ENCODE data around the gene PLSCR4.

DNA sequence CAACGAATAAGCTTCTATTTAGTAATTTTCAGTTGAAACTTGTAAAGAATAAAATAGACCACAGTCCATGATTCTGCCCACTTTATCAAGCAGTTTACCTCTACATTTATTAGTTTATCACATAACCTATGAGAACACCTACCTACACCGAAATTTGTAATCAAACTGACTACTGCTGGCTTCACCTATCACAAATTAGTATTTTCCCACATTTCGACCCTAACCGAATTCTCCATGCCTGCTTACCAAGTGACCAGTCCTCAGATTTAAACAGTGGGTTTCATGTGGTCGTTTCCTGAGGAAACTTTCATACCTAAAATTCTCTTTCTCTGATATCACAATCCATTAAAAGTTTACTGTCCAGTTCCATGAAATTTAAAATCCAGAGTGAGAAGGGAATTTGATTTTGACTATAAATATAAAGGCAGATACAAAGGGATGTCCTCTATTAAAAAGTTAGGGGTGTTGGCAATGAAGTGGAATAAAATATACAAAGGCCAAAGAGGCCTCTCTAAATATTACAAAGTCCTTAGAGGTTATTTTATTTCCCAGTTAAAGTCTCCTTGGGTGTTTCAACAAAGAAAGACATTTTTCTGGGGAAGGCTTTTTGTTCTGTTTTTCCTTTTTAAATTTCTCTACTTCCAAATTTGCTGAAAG is 1.9 kb downstream of the PLOD2 start:
- PRO-cap = no peak
- RRBS = no CpG with 5 or more reads among the region's 5 CpGs

DNA sequence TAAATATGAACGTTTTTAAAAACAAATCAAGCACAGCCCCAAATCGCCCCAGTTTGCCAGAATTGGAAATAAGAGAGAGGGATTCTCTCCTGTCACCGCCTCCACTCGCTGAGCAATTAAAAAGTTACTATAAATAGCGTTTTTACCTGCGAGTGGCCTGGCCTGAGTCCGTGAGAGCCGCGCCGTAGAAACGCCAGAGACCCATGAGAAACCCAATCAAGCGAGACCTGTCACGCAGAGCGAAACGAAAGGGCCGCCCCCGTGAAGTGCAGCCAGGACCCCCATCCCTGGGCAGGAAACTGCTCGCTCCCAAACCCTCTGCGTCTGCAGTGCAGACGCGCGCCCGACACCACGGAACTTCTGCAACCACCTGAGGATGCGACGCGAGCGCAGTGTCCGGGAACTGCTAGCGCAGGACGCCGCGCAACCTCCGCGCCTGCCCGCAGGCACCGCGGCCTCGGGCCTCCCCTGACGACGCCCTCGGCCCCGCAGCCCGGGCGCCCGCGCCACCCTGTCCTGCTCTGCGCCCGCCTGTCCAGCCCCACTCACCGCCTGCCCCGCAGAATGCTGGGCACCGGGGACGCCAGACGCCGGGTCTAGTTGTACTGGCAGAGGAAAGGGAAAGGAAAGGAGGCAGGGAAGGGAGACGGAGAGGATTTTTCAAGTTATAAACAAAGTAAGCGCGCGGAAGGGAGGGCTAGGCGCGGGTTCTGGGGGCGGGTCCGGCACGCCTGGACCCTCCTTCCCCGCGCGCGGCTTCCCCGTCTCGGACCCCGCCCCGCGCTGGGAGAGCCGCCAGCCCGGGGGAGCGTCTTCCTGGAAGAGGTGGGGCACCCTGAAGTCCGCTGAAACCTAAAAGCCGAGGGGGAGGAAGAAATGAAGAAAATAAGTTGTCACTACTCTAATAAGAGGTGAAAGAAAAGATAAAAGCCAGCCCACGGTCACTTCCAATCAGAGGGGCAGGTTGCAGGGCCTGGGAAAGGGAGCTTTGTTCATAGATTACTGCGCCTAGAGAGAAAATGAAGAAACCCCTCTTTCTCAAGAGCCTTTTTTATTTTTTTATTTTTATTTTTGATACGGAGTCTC is at the start of gene PLSCR4:
PLSCR4 (minus strand) TSS at position 695 of the 1,086 bp plus-strand sequence.
- PRO-cap = bidirectional peak, plus-strand start at position 798 of the sequence, minus-strand start at position 695 of the sequence
- RRBS = under 1% methylated on average over 31 of the region's 81 CpGs

DNA sequence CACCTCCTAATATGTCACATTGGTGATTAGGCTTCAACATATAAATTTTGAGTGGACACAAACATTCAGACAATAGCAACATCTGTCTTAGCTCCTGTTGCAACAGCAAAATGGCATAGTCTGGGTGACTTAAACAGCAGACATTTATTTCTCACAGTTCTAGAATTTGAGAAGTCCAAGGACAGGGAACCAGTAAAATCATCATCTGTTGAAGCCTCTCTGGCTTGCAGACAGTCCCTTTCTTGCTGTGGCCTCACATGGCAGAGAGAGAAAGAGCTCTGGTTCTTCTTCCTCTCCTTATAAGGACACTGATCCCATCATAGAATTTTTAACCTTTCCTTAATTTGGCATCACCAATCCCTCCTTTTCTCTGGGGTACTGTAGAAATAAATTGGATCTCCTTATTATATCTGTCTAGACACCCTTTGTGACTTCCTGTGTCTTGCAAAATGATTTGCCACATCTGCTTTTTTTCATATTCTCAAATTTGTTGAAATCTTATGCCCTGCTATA is 3.4 kb upstream of the PLSCR2 start:
- PRO-cap = no peak

DNA sequence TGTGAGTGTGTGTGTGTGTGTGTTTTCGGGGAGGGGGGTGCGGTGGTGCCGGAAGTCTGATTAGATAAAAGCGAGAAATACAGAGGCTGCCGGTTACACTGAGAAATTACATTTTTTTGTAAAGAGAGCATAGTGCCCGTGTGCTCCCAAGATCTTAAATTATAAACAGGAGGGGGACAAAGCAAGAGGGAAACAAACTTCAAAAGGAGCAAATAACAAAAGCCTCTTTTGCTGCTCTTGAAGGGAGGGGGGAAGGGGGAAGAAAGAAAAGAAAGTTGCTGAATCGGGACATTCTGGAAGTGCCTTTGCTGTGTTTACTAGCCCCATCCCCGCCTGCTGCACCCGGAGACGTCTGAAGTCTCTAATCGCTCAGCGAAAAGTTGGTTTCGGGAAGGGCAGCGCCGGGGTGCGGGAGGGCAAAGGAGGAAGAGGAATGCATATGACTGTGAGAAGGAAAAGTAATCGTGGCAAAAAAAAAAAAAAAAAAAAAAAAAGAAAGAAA is 547 bp upstream of the ZIC1 start:
- PRO-cap = no peak
- RRBS = 91% methylated on average over 7 of the region's 17 CpGs

DNA sequence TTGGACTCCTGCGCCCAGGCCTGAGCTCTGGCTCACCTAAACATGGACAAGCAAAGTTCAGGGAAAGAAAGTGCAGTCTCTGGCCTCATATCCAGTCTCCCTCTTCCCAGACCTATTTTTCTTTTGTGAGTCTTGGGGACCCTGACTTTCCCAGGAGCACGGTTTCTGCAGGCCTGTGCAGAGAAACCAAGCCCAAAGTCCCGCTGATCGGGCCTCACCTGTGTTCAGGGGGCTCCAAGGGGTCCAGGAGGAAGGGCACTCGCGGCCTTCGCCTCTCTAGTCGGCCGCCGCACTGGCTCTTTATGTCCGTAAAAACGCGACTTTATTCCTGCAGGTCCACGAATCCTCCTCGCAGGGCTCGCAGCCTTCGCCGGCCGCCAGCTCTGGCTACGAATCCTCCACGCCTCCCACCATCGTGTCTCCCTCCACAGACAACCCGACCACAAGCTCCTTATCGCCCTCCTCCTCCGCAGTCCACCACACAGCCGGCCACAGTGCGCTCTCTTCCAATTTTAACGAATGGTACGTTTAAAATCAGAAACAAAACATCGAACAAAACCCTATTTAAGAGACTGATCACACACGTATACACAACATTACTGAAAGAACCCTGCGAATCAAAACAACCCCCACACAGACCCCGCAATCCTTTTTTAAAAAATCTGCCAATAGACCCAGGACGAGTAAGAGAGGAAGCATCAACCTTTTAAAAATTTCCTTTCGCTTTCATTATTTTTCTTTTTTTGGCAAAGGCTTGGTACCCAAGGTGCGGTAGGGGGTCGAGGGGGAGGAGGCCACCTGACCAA is 4.1 kb downstream of the ZIC1 start:
- PRO-cap = no peak
- RRBS = no CpG with 5 or more reads among the region's 37 CpGs

DNA sequence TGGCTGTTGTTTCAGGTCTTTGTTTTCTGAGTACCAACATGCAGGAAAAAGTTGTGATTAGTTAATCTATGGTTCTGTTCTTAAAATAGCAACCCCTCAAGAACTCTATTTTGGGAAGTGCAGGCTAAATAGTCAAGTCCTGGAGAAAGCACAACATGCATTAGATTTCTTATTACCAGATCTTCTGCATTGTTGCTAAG is 304.6 kb downstream of the ZIC1 start:
- PRO-cap = no peak

GRCh38 chr3:148712261-148712707 is 14.6 kb downstream of the AGTR1 start:
- PRO-cap = no peak
- RRBS = no CpG with 5 or more reads among the region's 1 CpG

GRCh38 chr3:148731452-148731953 is 33.8 kb downstream of the AGTR1 start:
- PRO-cap = no peak
- RRBS = no CpG with 5 or more reads among the region's 2 CpGs

DNA sequence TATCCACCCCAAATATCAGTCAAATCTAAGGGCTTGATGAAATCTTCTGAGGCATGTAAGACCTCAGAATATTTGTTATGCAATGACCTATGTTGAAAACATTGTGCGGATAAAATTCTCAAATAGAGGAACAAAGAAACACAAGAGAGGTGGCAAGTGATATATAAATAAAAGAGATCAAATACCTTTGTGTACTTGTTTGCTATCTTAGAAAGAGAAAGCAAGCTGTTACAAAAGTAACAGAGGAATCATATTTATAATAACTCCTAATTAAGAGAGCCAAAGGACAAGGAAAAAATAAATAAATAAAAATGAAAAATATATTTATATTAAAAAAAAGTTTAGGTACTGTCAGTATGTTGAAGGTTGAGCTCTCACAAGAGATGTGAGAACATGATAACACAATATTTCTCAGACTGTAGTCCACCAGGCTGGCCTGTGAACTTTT is 50.0 kb downstream of the CPA3 start:
- PRO-cap = no peak
- RRBS = no CpG with 5 or more reads among the region's 1 CpG

GRCh38 chr3:149222940-149223383 is 1.3 kb upstream of the CP start:
- PRO-cap = no peak
- RRBS = no CpG with 5 or more reads among the region's 3 CpGs

- PRO-cap = bidirectional peak, plus-strand start at chr3:149277647, minus-strand start at chr3:149277623
These were observed 55.9 kb upstream of the CP start for GRCh38 chr3:149277552-149277907.

GRCh38 chr3:149332220-149333116 is 968 bp downstream of the TM4SF18 start:
- PRO-cap = no peak
- RRBS = no CpG with 5 or more reads among the region's 1 CpG

DNA sequence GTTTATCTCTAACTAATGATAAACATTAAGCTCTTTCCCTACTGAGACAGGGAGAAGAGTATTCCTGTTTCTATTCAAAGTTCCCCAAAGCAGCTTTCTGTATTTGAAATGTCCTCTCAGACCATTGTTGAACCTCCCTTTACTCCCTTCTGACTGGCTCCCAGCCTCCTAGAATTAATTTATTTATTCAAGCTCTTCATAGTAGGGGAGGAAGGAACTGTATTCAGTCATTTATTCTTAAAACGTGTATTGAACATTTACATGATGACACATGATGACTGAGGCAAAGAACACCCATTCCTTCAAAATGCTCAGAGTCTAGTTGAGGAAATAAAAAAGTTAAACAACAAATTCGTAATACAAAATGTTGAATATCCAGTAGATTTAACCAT is 7.2 kb upstream of the TM4SF18 start:
- PRO-cap = no peak
- RRBS = no CpG with 5 or more reads among the region's 2 CpGs

- PRO-cap = no peak
- RRBS = no CpG with 5 or more reads among the region's 7 CpGs
These were observed 1.9 kb downstream of the TM4SF1 start for GRCh38 chr3:149375060-149376369.

DNA sequence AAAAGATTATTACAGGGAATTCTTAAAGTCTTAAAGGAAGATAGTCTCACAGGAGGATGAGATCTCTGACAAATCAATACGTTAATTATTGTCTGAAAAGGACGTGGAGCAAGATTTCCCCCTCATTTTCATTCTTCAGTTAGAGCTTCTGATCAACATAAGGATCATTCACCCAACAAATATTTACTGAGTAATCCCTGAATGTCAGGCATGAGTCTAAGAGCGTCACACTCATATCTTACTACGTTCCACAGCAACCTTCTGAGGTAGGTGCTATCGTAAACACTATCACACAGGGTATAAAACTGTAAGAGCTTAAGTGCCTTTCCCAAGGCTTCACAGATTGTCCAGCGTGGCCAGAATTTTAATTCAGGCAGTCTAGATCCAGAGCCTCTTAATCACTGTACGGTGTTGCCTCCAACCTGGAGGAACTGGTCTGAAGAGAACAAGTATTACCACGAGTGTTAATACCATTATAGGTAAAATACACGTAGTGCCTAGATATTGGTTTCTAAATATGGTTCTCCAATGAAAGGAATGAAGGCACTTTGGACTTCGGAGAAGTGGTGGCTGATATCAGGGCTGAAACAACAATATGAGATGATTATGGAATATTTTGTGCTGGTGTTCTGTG is 10.6 kb upstream of the TM4SF1 start:
- PRO-cap = bidirectional peak, plus-strand start at position 241 of the sequence, minus-strand start at position 150 of the sequence
- RRBS = no CpG with 5 or more reads among the region's 10 CpGs

DNA sequence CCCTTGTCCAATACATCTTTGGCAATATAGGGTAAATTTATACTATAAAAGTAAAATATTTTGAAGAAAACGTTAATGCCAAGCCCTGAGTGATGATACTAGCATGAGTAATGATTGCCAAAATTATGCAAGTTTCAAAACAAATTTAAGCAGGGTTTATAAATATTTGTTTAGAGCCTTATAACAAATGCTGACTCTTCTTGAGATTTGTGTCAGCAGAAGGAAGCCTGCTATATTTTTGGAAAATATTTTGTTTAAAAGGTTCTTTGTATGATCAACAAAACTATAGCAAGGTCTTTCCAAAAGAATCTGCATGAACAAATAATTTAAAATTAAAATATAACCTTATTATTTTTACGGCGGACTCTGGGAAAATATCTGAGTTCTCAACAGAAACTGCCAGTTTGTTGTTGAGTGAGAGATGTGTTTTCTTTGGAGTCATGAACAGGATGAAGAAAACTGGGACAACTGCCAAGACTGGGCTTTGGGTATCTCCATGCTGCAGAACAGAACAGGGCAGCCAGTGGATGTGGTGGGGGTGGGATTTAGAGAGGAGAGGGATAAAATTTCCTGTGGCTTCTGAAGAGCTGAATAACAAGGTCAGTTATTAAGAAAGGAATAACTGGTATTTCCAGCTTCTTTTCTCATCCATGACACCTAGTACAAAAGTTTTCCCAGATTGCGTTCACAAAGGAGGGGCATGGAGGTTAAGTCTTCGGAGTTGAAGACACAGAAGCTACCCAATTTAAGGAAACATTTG is 18.1 kb upstream of the TM4SF1 start:
- PRO-cap = no peak
- RRBS = no CpG with 5 or more reads among the region's 5 CpGs

- PRO-cap = bidirectional peak, plus-strand start at chr3:149548101, minus-strand start at chr3:149547996; bidirectional peak, plus-strand start at chr3:149548336, minus-strand start at chr3:149548205; bidirectional peak, plus-strand start at chr3:149548398, minus-strand start at chr3:149548344
- RRBS = no CpG with 5 or more reads among the region's 16 CpGs
These were observed 73.6 kb downstream of the TM4SF4 start for GRCh38 chr3:149547816-149548868.

DNA sequence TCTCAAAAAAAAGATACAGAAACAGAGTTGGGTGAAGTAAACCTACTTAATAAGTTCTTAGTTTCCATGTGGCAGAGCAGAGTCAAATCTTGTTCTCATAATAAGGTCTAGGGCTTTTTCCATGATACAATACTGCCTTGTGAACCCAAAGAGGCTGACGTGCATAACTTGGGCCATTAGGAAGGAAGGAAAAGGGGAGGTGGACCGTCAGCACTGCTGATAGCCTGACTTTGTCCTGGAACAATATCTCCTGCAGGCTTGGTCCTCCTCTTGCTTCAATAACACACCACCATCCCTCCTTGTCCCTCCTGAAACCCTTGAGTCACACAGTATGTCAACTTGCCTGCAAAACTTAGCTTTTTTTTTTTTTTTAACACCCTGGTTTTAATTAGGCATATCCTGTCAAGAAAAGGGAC is 67.2 kb downstream of the WWTR1 start:
- PRO-cap = no peak
- RRBS = no CpG with 5 or more reads among the region's 2 CpGs

GRCh38 chr3:149593259-149593714 is 64.5 kb downstream of the WWTR1 start:
- PRO-cap = no peak
- RRBS = no CpG with 5 or more reads among the region's 5 CpGs

DNA sequence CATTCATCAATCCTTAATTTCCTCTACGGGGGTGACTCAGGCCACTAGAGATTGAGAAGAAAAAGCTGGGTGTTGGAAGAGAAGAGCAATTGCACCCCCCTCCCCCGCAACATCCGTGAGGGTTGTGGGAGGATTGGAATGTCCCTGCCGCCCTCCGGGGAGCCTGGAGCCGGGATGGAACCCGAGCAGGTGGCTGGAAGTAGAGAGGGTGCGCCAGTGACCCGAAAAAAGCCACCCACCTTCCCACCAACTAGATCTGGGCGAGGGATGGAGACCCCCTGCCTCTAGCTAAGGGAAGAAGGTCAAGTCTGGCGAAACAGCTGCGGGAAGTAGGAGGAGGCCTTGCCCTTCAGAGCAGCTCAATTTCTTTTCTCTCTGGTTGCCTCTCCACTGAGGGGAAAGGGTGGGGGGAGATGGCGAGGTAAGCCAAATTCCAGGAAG is 932 bp upstream of the WWTR1 start:
- PRO-cap = bidirectional peak, plus-strand start at position 150 of the sequence, minus-strand start outside the sequence; bidirectional peak, plus-strand start at position 390 of the sequence, minus-strand start at position 333 of the sequence
- RRBS = no CpG with 5 or more reads among the region's 13 CpGs